ENCODE results near the genes FOXJ3 and CCDC30.

DNA sequence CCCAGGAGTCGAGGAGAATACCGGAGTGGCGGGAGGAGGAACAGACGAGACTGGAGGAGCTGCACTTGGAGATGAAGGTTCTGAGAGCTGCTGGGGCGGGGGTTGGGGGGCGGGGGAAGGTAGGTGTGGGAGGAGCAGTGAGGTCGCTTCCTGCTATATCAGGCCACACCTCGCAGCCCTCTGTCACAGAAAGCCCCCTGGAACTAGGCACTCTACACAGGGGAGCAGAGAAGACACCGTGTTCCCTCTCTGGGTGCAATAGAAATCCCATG, 155.6 kb upstream of the EDN2 start:
- RAMPAGE, long total RNA, result no peak
- RRBS, result no CpG with 5 or more reads among the region's 9 CpGs

DNA sequence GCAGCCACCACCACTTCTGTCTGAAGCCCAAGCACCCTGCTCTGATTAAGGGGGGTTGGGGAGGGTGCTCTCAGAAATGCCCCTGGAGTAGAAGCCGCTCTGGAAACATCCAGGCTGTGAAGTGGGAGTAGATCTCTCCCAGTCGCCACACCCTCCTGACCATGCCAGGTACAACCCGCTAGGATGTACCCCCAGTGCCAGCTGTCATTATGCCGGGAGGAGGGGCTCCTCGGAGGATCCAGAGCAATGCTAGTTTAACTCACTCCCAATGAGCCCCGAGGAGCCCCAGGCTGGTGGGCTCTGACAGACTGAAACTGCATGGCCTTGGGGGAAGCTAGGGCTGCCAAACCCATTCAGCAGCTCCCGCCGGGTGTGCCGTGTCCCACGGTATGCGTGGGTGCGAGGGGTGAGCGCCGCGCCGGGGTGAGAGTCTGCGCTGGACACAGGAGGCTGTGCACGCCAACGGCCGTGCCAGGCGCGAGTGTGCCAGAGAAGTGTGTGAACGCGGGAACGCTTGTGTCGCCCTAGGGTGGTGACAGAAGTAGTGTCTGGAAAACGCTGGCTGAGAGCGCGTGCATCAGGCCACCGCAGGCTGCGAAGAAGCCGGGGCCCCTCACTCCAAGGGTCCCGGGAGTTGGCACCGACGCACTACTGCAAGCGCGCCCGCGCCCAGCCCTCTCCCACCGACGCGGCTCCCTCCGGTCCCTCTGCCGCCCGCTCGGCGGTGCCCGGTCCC, 177.0 kb upstream of the EDN2 start:
- RAMPAGE, long total RNA, result no peak
- RRBS, result 2% methylated on average over 19 of the region's 48 CpGs

DNA sequence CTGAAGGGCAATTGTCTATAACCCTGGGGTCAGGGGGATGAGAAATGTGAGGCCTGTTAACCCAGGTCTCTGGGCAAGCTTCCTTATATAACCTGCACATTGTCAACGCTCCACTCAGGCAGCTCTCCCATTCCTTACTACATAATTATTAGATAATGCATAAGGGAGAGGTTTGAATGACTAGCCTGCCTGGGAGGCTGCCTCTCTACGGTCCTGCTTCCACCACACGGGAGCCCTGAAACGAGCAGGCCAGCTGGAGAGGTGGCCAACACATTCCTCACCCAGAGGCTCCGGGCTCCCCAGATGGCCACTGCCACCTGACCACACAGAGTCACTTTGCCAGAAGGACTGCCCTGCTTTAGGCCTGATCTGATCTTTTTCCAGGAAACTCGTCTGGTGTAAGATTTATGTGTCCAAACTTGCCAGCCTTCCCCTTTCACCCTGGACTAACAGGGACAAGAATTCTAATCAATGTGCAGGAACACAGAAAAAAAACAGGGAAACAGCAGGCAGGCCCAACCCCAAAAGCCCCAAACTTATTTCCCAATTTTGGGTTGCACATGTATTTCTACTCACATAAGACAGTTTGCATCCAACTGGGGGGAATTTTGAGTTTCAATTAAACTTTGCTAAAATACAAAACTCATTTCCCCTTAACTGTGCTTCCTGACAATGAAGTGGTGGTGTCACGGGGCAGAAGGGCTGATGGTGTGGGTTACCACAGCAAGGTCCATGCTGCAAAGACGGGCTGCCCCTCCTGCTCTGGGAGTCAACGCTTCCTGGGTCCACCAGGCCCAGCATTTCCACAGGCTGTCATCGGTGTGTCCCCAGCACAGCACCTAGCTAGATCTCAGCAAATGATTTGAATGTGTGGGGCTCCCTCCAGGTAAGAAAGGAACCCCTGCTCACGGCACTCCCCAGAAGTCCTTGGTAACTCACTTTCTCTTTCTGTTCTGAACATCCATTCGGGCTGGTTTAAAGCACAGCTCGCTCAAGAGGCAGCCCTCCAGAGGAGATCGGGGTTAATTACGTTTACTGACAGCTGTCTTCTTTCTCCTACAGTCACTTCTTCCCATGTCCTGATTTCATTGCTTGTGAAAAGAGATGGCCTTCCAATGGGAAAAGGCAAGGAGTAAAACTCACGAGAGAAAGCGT, 27.6 kb downstream of the HIVEP3 start:
- RAMPAGE, long total RNA, result no peak
- RRBS, result no CpG with 5 or more reads among the region's 17 CpGs

DNA sequence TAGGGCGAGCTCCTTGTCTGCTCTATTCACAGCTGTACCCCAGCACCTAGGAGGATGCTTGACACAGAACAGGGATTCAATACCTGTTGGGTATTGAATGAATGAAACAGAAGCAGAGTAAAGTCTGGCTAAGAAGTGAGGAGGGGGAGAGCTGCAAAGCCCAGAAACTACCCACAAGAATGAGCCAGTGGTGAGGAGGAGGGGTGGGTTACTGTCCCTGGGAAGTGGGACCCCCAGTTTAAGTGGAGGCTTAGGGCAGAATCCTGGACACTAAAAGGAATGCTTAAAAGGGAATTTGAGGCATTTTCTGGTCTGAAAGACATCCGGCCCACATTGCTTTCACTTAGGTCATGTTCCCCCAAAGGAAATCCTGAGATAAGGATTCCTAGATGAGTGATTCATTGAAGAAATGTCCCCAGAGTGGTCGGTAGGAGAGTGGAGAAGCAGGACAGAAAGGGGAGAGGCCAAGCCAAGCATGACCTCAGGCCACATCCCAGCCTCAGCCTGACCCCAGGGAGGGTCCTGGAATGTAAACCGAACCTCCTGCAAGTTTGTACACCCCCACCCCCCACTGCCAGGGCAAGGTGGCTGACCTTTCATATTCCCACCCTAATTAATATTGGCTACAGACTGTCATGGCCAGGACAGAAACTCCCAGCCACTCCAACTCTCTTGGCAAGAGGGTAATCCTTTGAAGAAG, 16.7 kb downstream of the HIVEP3 start:
- RAMPAGE, long total RNA, result no peak
- RRBS, result no CpG with 5 or more reads among the region's 4 CpGs

GRCh38 chr1:42177553-42178015, 13.0 kb upstream of the GUCA2A start:
- RAMPAGE, long total RNA, result no peak
- RRBS, result no CpG with 5 or more reads among the region's 6 CpGs

- RAMPAGE, long total RNA, result no peak
- RRBS, result no CpG with 5 or more reads among the region's 3 CpGs
Observed at GRCh38 chr1:42223228-42223940, 58.8 kb upstream of the GUCA2A start.

DNA sequence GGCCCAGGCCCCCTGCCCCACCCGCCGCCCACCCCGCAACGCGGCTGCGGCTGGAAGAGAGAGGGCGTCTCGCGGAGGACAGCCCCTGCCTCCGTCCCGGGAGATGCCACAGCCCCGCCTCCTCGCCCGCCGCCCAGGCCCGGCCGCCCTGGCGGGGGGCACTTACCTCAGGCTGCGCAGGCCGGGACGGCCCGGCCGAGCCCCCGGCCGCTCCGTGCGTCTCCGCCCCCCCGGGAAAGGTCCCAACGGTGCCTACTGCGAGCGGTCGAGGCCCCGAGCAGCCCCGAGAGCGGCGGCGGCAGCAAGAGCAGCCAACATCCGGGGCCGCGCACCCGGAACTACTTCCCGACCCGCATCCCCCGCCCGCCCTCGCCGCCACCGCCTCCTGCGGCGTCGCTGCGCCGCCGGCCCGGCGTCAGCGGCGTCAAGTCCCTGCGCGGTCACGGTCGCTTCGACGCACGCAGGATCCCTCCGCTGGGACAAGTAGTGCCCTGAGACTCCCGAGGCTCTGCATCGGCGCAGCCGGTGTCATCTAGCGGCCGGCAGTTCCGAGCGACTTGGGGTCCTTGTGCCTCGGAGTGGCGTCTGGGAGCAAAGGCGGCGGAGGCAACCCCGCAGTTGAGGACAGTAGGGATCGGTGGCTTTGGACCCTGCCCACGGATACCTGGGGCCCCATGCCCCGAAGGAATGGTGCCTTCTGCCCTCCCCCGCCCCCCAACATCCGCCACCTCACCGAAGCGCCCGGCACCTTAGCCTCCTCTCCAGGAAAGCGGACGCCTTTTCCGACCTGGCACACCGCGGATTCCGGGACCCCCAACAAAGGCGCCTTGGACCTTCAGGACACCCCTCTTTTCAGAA, at the start of gene FOXJ3:
FOXJ3 (minus strand) TSS at position 343 of the 858 bp plus-strand sequence.
- RAMPAGE, long total RNA, result start-site peak on the minus strand centred at position 301 of the sequence, 55 bp wide, 604 and 497 reads in 2 replicates; start-site peak on the plus strand centred at position 485 of the sequence, 93 bp wide, 14 and 16 reads in 2 replicates
- RRBS, result 2% methylated on average over 47 of the region's 95 CpGs

- RAMPAGE, long total RNA, result no peak
- RRBS, result 1% methylated on average over 26 of the region's 47 CpGs
Observed at GRCh38 chr1:42462858-42463589, at the start of gene CCDC30. Gene CCDC30, plus strand, starts transcription at chr1:42463286.

DNA sequence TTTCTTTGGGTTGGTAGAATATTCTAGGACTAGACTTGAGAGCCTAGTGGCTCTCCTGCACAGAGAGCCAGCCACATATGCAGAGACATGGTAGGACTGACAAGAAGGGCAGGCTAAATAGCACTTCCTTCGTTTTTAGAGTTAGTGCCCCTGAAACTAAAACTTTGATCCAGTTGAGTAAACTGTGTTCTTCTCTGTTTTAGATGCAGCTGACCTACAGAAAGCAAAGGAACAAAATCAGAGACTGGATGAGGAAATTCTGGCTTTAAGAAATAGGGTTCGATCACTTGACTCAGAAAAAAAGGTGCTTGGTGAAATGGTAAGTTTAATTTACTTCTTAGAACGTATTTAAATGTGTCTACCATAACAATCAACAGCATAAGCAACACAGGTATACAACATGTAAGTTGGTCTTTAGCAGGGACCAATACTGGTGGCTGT, 33.8 kb downstream of the CCDC30 start:
- RAMPAGE, long total RNA, result no peak
- RRBS, result no CpG with 5 or more reads among the region's 3 CpGs

DNA sequence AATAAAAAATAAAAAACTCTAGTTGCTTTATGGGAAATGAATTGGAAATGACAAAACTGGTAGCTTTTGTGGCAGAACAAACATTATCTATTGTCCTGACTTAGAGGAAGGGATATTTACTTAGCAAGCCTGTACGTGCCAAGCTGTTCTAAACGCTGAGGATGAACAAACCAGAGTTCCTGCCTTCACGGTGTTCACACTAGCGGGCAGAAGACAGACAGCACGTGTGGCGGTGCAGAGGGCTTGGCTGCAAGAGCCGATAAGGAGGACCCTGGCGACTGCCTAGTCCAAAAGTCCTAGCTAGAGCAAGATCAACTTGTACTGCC, 413 bp upstream of the PPIH start:
- RAMPAGE, long total RNA, result no peak
- RRBS, result no CpG with 5 or more reads among the region's 8 CpGs

- RAMPAGE, long total RNA, result no peak
- RRBS, result no CpG with 5 or more reads among the region's 32 CpGs
Observed at GRCh38 chr1:42658634-42659296, 542 bp downstream of the PPIH start.

GRCh38 chr1:42735776-42736382, 4.2 kb downstream of the CLDN19 start:
- RAMPAGE, long total RNA, result no peak
- RRBS, result no CpG with 5 or more reads among the region's 13 CpGs

DNA sequence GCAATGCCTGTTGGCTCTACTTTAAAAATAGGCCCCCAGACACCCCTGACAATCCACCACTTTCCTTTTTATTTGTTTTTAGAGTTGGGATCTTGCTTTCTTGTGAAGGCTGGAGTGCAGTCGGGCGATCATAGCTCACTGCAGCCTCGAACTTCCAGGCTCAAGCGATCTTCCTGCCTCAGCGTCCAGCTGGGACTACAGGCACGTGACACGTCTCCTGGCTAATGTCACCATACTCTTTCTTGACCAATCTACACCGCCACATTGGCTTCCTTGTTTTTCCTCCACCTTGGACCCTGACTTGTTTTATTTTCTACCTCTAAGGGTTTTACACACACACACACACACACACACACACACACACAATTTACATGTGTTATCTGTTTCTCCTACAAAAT, 5.3 kb upstream of the CLDN19 start:
- RAMPAGE, long total RNA, result no peak
- RRBS, result no CpG with 5 or more reads among the region's 8 CpGs

GRCh38 chr1:42757429-42758147, 9.2 kb downstream of the P3H1 start:
- RAMPAGE, long total RNA, result no peak
- RRBS, result no CpG with 5 or more reads among the region's 12 CpGs

GRCh38 chr1:42785260-42785848, 563 bp downstream of the TMEM269 start:
- RAMPAGE, long total RNA, result no peak
- RRBS, result 1% methylated on average over 8 of the region's 32 CpGs

GRCh38 chr1:42795575-42795797, 10.7 kb downstream of the TMEM269 start:
- RAMPAGE, long total RNA, result no peak
- RRBS, result no CpG with 5 or more reads among the region's 1 CpG

DNA sequence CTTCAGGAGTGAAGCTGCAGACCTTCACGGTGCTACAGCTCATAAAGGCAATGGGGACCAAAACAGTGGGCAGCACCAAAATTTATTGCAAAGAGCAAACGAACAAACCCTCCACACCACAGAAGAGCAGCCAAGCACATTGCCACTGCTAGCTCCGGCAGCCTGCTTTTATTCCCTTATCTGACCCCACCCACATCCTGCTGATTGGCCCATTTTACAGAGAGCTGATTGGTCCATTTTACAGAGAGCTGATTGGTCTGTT, 42.5 kb downstream of the SLC2A1 start:
- RAMPAGE, long total RNA, result no peak
- RRBS, result no CpG with 5 or more reads among the region's 3 CpGs

DNA sequence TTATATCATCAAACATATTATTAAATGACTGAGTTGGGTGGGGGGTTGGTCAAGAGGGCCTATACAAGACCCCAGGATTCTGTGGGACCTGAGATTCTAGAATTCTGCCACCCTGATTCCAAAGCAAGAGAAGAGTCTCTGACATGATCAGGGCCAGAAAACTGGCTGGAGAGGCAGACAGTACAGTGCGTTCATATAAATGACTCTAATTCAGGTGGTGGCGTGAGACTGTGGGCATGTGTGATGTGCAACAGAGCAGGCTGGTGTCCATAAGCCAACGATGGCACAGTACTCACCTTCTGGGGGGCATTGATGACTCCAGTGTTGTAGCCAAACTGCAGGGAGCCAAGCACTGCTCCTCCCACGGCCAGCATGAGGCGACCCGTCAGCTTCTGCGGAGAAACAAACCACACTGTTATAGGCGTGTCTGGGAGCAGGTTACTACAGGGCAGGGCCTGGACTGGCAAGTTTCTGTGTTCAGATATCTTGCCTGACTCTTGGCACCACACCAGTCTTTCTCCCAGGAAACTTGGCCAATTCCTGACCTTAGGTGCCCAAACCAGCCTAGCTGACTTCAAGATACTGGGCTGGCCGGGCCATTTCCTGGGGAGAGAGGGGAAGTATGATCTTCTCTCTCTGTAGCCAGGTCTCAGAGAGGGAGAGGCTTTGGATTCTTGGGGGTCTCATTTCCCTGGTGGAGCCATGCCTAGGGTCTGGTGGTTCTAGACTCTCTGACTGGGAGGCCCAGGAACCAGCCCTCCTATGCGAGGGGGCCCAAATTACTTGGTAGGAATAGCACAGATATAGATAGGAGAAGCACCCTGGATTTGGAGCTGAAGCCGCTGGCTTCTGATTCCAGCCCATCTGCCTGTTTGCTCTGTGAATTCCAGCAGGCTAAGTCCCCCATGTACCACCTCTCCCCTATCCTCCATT, 15.5 kb downstream of the SLC2A1 start:
- RAMPAGE, long total RNA, result no peak
- RRBS, result no CpG with 5 or more reads among the region's 11 CpGs

DNA sequence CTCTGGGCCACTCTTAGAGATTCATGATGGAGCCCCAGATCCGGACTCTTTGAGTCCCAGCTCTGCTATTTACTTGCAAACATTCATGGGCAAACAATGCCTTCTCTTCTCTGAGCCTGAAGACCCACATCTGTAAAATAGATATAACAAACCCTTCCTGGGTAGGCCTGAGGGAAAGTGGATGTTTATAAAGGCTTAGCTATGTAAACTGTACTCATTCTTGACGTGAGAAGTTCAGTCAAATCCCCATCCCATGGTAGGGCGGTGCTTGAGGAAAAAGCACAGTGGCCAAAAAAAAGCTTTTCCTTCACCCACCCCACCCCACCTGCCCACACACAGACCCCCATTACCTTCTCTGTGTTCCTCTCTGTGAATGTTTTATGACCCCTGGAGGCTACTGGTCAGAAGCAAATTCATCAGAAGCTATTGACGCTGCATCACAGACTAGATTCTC, 3.1 kb upstream of the SLC2A1 start:
- RAMPAGE, long total RNA, result no peak
- RRBS, result no CpG with 5 or more reads among the region's 4 CpGs

DNA sequence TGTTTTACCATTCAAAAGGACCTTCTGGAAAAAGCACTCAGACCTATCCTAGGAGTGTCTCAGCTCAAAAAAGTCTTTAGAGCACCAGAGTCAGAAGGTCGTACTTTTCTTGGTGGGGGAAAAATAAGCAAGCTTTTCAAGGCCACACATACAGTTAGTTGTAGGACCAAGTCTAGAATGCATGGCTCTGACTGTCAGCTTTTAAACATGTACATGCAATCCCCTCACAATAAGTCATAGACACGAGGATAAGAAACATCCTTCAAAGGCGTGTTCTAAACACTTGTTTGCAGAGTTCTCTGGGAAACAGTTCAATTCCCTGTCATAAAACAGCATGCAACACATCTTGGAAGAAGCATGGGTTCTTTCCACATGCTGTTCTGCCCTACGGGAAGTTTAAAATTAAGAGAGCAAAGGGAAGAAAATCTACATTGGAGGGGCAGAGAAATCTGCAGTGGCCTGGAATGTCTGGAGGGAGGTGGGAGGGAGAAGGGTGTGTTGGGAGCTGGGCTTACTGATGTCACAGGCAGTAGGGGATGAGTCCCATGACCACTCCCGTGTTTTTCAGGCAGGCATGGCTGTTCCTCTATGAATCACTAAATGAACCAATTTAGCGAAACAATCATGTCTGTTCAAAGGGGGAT, 90.8 kb upstream of the CFAP144 start:
- RAMPAGE, long total RNA, result no peak
- RRBS, result no CpG with 5 or more reads among the region's 6 CpGs